H1 (cell line): ENCODE results near the gene VCAN.

GRCh38 chr5:80198272-80199247, 57.3 kb downstream of the SERINC5 start:
- RRBS = no CpG with 5 or more reads among the region's 14 CpGs
CAGE:
- cytosol, long polyA plus RNA = no peak
- long polyA plus RNA = no peak
- nucleus, long polyA plus RNA = no peak

GRCh38 chr5:80399350-80399988, 8.4 kb upstream of the ZFYVE16 start:
- RRBS = no CpG with 5 or more reads among the region's 2 CpGs
CAGE:
- cytosol, long polyA plus RNA = no peak
- long polyA plus RNA = no peak
- nucleus, long polyA plus RNA = no peak

GRCh38 chr5:80624093-80624422, 30.4 kb upstream of the MSH3 start:
- RRBS = no CpG with 5 or more reads among the region's 4 CpGs
CAGE:
- cytosol, long polyA plus RNA = no peak
- long polyA plus RNA = no peak
- nucleus, long polyA plus RNA = no peak

DNA sequence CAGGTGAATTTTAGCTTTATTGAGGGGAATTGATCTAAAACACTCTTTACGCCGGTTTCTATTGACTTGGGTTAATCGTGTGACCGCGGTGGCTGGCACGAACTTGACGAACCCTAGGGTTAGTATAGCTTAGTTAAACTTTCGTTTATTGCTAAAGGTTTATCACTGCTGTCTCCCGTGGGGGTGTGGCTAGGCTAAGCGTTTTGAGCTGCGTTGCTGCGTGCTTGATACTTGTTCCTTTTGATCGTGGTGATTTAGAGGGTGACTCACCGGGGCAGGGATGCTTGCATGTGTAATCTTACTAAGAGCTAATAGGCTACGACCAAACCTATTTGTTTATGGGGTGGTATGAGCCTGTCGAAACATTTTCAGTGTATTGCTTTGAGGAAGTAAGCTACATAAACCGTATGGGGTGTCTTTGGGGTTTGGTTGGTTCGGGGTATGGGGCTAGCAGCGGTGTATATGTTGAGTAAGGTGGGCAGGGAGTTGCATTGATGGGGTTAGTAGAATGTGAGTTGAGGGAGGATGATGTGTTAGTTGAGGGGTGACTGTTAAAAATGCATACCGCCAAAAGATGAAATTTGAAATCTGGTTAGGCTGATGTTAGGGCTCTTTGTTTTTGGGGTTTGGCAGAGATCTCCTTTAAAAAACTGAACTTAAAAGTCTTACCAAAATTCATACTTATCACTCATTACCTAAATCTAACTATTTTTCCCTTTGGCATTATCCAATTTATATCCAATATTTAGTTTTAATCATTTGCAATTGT, 2.5 kb upstream of the MSH3 start:
- RRBS = no CpG with 5 or more reads among the region's 20 CpGs
CAGE:
- cytosol, long polyA plus RNA = no peak
- long polyA plus RNA = no peak
- nucleus, long polyA plus RNA = no peak

GRCh38 chr5:80985492-80985984, 25.4 kb downstream of the RASGRF2 start:
- RRBS = no CpG with 5 or more reads among the region's 3 CpGs
CAGE:
- cytosol, long polyA plus RNA = no peak
- long polyA plus RNA = no peak
- nucleus, long polyA plus RNA = no peak

GRCh38 chr5:81049096-81049434, 88.9 kb downstream of the RASGRF2 start:
- RRBS = no CpG with 5 or more reads among the region's 1 CpG
CAGE:
- cytosol, long polyA plus RNA = no peak
- long polyA plus RNA = no peak
- nucleus, long polyA plus RNA = no peak

DNA sequence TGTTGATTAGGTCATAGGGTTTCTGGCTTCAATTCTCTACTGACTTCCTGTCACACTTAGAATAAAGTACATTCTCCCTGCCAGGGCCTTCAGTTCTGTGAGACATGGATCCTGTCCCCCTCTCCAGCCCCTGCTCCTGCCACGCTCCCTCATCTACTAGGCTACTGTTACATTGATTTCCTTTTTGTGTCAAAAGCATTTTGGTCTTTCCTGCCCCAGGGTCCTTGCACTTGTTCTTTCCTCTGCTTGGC, 118.7 kb upstream of the CKMT2 start:
- RRBS = no CpG with 5 or more reads among the region's 1 CpG
CAGE:
- cytosol, long polyA plus RNA = no peak
- long polyA plus RNA = no peak
- nucleus, long polyA plus RNA = no peak

DNA sequence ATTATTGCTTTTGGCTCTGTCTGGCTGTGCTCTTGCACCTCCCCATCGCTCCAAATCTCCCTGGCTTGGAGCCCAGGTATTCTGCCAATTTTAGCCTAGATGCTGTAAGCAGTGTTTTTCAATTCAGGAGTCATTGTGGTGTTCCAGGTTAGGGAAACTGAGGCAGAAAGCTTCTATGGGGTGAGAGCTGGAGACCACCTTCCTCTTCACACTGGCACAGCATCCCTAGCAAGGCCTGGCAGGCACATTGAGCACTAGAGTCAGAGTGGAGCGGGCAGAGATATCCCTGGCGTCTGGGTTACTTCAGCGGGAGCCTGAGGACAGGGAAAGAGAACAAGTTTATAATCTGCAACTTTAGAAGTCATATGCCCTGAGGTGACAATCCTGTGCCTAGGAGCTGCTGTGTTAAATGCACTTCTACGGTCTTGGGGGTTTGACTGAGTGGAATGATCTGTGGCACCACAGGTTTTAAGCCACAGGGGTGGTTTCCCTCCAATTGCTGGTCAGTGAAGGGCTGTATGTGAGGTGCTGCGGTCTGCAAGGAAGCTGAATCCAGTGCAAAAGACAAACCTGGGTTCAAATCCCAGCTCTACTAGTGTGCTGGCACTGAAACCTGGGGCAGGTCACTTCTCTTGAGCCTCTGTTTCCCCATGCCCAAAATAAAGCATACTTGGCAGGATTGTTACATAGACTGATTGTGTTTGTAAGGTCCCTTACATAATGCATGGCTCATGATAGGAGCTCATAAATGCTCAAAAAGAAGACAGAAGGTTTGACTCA, 2.9 kb downstream of the CKMT2 start:
- RRBS = no CpG with 5 or more reads among the region's 6 CpGs
CAGE:
- cytosol, long polyA plus RNA = no peak
- long polyA plus RNA = no peak
- nucleus, long polyA plus RNA = no peak

- RRBS = no CpG with 5 or more reads among the region's 2 CpGs
CAGE:
- cytosol, long polyA plus RNA = no peak
- long polyA plus RNA = no peak
- nucleus, long polyA plus RNA = no peak
These were observed 32.6 kb upstream of the ZCCHC9 start for GRCh38 chr5:81268772-81269300.

- RRBS = no CpG with 5 or more reads among the region's 2 CpGs
CAGE:
- cytosol, long polyA plus RNA = no peak
- long polyA plus RNA = no peak
- nucleus, long polyA plus RNA = no peak
These were observed 32.3 kb downstream of the ACOT12 start for GRCh38 chr5:81361468-81362122.

GRCh38 chr5:81394494-81394976, 601 bp upstream of the ACOT12 start:
- RRBS = 29% methylated on average over 2 of the region's 10 CpGs
CAGE:
- cytosol, long polyA plus RNA = no peak
- long polyA plus RNA = no peak
- nucleus, long polyA plus RNA = no peak

DNA sequence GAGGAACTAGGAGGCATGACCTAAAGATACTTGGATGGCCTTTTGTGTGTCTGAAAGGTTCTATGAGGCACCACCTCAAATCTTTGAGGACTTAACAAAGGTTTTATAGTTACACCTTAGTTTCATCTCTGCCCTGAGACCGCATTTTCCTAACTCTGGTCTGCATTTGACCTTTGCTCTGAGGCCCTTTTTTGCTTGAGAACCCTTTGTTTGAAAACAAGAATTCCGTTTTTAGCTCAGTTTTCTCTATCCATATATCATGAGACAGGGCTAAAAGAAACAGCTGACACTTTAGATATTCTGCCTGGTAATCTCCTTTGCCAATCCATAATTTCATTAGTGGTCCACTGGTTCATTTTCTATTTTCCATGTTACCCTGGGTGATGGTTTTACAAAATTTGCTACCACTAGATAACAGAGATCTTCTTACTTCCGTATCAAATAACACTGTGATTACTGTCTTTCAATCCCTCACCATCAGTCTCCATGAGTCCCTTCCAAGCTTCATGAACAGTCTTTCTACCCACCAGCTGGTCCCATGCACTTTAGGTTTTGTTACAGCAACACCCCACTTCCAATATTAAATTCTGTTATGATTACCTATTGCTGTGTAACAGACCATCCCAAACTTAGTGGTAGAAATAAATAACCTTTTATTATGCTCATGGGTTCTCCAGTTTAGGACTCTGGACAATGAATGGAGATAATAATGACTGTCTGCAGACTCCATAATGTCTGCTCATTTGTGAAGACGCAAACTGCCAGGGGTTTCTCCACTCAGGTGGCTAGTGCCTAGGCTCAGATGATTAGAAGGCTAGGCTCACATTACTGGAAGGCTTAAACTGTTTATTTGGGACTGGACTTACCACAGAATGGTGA, 148.2 kb downstream of the SSBP2 start:
- RRBS = no CpG with 5 or more reads among the region's 4 CpGs
CAGE:
- cytosol, long polyA plus RNA = no peak
- long polyA plus RNA = no peak
- nucleus, long polyA plus RNA = no peak

GRCh38 chr5:81726651-81727126, 24.2 kb downstream of the SSBP2 start:
- RRBS = no CpG with 5 or more reads among the region's 5 CpGs
CAGE:
- cytosol, long polyA plus RNA = no peak
- long polyA plus RNA = no peak
- nucleus, long polyA plus RNA = no peak

GRCh38 chr5:81763326-81763827, 12.5 kb upstream of the SSBP2 start:
- RRBS = no CpG with 5 or more reads among the region's 3 CpGs
CAGE:
- cytosol, long polyA plus RNA = no peak
- long polyA plus RNA = no peak
- nucleus, long polyA plus RNA = no peak

- RRBS = no CpG with 5 or more reads among the region's 4 CpGs
CAGE:
- cytosol, long polyA plus RNA = no peak
- long polyA plus RNA = no peak
- nucleus, long polyA plus RNA = no peak
These were observed 74.3 kb upstream of the SSBP2 start for GRCh38 chr5:81825088-81825745.

GRCh38 chr5:82396663-82397311, 118.6 kb upstream of the RPS23 start:
- RRBS = no CpG with 5 or more reads among the region's 9 CpGs
CAGE:
- cytosol, long polyA plus RNA = no peak
- long polyA plus RNA = no peak
- nucleus, long polyA plus RNA = no peak

DNA sequence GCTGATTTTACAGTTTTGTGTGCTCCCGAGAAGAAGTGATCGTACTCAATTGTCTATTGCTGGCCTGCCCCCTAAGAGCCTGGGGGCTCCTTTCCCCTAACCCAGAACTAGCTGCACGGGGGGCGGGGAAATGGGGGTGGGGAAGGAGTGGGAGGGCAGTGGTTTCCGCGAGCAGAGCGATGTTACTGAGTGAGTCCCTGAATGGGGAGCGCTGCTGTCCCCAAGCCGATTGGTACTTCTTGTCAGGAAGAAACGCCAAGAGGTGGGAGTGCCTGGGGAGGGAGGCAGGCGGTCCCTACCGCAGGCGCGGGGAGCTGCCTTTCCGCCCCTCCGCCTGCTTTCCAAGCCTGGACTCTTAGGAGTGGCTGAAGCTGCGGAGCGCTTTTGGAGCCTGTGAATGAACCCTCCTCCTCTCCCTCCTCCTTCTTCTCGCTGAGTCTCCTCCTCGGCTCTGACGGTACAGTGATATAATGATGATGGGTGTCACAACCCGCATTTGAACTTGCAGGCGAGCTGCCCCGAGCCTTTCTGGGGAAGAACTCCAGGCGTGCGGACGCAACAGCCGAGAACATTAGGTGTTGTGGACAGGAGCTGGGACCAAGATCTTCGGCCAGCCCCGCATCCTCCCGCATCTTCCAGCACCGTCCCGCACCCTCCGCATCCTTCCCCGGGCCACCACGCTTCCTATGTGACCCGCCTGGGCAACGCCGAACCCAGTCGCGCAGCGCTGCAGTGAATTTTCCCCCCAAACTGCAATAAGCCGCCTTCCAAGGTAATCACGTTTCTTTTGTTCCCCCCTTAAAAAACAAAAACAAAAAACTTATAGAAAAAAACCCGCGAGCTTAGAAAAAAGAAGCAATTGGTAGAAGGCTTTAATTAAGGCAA, at the start of gene VCAN:
Gene VCAN, plus strand, starts transcription at position 493 of the 885 bp plus-strand sequence.
- RRBS = no CpG with 5 or more reads among the region's 46 CpGs
CAGE:
- cytosol, long polyA plus RNA = start-site peak on the plus strand centred at position 191 of the sequence, 618 bp wide, 2,140 reads
- long polyA plus RNA = start-site peak on the plus strand centred at position 203 of the sequence, 642 bp wide, 2,019 and 2,258 reads in 2 replicates
- nucleus, long polyA plus RNA = start-site peak on the plus strand centred at position 319 of the sequence, 350 bp wide, 3,695 reads

DNA sequence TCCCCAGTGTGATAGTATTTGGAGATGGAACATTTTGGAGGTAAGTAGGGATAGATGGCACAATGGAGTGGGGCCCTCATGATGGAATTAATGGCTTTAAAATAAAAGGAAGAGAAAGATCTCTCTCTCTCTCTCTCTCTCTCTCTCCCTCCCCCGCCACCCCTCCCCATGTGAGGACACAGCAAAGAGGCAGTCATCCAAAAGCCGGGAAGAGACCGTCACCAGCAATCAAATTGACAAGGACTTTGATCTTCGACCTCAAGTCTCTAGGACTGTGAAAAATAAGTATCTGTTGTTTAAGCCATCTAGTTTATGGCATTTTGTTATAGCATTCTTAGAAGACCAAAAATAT, 644.6 kb upstream of the COX7C start:
- RRBS = no CpG with 5 or more reads among the region's 4 CpGs
CAGE:
- cytosol, long polyA plus RNA = no peak
- long polyA plus RNA = no peak
- nucleus, long polyA plus RNA = no peak

DNA sequence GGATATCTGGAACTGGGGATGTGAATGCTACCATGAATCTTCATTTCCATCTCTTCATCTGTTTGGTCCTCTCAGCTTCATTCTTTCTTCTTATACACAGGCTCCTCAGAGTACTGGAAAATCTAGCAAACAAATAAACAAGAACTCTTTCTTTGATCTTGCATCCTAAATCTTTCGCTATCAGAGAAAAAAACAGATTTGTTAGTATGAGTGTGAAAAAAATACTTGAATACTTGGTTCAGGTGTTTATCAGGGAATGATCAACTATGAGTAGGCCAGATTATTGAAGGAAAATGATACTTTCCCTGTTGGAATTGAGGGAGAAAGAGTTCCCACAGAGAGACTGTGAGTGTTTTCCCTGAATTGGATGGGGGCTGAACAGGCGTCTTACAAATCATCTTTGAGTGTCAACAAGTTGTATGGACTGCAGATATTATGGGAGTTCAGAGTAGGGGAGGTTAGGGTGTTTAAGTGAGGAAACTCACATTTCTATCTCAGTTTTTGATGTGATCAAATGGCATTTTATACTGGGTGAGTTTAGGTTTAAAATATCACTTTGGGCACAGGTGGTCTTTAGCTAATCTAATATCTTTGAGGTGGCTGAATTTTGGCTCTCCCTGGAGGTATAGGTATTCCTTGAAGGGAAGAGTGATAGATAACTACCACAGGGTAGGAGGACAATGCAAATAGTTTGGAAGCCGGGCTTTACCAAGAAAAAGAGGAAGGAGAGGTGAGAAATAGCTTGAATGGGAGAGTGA, 45.2 kb downstream of the RASA1 start:
- RRBS = no CpG with 5 or more reads among the region's 3 CpGs
CAGE:
- cytosol, long polyA plus RNA = no peak
- long polyA plus RNA = no peak
- nucleus, long polyA plus RNA = no peak

- RRBS = no CpG with 5 or more reads among the region's 3 CpGs
CAGE:
- cytosol, long polyA plus RNA = no peak
- long polyA plus RNA = no peak
- nucleus, long polyA plus RNA = start-site peak on the plus strand at chr5:87340368-87340945, 44 reads
These were observed 72.3 kb downstream of the CCNH start for GRCh38 chr5:87340198-87341156.